Hair follicular keratinocyte (primary cell): ENCODE measurements around a stretch of chr6.

DNA sequence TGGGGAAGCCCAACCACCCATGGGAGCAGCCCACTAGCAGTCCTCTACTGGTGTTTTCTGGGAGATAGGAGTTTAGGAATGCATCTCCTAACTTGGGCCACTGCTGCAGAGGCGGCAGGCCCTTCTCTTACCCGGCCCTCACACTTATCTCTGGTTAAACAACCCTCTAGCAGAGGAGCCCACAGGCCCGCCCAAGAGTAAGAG, 10.2 kb downstream of the MTCH1 start:
- RAMPAGE, long total RNA: no peak

GRCh38 chr6:37033206-37033816, 27.9 kb downstream of the FGD2 start:
- RAMPAGE, long total RNA: no peak

DNA sequence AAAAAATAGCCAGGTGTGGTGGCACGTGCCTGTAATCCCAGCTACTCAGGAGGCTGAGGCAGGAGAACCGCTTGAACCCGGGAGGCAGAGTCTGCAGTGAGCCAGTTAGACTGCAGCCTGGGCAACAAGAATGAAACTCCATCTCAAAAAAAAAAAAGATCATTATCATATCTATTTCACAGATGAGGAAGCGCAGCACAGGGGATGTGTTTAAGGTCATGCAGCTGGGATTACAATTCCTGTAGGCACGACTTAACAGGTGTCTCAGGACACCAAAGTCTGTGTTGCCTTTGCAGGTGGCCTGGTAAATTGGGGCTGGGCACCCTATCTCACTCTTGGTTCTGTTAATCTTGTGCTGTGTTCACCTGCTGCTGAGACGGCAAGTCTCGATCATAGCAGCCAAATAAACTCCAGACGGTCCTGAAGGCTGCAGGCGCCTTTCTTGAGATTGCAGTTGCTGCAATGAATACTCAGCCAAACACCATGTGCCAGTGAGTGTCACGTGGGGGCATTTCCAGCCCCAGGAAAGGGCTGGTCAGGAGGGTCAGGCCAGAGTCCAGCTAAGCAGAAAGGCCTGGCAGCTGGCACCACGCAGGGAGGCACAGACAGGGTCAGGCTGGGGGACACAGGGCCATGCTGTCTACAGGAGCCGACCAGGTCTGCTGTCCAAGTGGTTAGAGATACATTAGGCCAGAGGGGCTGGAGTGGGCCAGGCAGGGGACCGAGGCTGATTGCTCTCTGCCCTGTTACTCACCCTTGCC, 55.8 kb downstream of the FGD2 start:
- RAMPAGE, long total RNA: no peak

DNA sequence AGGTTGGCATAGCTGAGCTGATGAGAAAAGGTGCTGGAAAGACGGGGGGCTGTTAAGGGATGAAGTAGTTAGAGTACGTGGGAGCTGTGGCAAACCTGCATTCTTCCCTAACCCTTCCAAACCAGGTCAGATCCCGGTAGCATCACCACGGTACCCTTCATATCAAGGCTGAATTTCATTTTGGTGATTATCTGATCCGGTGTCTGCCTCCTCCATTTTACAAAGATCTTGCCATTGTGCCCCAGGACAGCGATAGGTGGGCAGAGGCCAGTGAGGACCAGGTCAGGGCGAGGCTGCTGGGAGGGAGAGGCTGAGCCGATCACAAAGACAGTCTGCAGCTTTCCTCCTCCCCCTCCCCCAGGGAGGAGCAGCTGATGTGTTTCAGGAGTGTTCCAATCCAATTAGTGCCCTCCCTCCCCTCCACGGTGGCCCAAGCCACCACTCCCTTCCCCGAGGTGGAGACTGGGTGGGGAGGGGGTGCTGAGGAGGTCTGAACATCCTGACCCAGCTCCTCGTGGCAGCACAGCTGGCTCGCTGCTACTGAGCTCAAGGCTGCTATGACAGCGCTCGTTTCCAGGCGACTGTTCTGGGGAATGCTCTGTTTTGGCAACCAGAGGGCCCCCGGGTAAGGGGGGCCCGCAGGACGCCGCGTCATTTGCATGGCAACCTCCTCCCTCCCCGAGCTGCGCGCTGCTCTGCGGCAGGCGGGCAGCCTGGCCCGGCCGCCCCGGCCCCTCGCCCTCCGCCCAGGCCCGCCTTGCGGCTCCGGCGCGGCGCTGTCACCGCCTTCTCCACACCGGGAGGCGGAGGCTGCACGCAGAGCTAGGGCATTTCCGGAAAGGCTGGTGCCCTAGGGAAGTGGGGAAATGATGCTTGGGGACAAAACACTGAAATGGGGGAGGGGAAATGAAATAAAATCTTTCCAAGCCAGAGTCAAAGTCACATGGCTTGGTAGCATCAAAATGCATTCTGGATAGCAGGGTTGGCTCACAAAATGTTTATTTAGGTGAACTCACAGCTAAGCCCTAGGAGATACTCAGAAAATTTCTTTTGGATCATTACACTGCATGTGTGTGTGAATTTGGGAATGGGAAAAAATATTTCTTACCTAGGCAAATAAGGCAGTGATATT, 67.5 kb upstream of the PIM1 start:
- RAMPAGE, long total RNA: no peak

- RAMPAGE, long total RNA: no peak
Measured at GRCh38 chr6:37183101-37183700, 13.2 kb downstream of the PIM1 start.

GRCh38 chr6:37239950-37240767, 17.4 kb upstream of the TBC1D22B start:
- RAMPAGE, long total RNA: no peak

DNA sequence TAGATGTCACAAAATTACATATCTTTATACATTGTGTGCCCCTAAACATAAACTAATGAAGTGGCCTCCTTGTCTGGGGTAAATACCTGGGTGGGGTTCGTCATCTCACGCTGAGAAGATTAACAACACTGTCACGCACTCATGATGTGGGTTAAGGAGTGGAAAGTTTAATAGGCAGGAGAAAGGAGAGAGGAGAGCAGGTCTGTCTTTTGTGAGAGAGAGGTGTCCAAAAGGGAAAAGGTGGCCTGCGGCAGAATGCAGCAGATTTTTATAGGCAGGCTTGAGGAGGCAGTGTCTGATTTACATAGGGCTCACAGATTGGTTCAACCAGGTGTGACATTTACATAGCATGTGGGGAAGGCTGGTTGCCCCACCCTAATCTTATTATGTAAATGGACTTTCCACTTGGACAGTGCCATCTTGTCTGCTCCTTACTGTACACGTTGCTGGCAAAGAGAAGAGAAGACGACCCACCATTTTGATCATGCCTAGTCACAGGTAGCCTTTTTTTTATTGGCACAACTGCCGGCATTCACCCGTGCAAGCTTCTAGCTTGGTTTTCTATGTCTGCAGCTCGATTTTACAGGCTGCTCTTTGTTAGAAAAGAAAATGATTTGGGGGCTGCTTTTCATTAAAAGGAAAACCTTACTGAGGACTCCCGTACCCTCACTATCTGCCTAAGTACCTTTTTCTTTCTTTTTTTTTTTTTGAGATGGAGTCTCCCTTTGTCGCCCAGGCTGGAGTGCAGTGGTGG, 9.3 kb upstream of the CMTR1 start:
- RAMPAGE, long total RNA: no peak

DNA sequence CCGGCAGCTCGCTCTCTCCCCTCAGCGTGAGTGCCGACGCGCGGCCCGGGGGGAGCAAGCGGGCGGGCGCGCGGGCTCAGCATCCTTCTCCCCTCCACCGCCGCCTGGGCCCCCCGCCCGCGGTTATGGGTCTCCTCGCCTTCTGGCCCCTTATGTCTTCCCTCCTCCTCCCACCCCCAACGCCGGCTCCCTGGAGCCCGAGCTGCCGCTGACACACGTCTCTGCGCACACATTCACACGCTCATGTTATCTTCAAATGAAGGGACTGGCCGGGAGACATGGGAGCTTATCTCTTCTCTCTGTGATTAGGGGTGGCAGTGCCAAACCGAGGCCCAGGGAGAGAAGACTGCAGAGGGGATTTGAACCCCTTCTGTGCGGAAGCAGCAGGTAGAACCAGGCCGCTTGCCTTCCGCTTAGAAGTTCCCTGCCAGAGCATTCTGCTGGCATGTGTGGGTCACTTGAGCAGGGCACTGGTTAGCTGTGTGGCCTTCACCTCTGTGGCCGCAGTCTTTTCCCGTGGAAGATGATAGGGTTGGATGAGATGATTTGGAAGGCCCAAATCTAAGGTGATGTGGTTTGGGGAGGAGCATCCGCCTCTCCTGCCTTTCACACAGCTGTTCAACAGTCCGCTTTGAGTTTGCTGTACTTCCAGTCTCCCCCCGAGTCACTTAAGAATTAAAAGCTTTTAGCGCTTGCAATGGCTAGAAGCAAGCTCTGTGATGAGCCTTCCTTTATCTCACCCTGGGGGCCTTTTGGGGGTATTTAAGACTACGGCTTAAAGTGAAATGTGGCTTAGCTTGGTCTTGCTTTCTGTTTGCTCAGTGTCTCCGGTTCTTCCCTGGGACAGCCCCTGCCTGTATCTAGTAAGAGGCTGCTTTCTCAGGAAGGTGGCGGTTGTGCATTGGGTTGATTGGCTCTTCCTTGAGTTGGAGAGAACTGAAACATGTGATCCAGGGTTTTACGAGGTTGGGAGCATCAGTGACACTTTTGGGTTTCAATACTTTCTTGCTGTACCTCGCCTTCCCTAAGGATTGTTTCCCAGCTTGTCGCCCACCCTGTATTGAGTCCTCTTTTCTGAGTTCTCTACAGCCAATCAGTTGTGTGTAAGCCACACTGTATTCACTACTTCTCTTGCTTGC, 700 bp downstream of the CMTR1 start:
- RAMPAGE, long total RNA: no peak

DNA sequence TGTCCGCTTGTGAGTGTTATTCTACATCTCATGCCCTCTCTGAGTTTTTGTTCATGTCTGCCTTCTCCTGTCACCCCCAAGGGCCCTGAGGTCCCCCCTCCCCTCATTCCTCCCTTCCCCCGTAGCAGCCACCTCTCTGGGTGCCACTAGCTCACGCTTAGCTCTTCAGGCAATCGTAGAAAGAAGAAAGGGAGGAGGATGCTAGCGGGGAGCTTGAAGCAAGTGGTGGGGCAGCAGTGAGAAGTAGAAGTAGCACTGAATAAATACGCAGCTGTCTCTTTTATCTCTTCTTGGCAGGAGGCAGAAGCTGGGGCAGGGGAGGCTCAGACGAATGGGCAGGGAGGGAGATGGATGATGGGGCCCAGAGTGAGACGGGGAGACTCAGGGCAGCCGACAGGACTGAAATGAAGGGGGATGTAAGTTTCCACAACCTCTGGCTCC, 60.3 kb upstream of the CCDC167 start:
- RAMPAGE, long total RNA: no peak

GRCh38 chr6:37807553-37808172, 11.9 kb upstream of the ZFAND3 start:
- RAMPAGE, long total RNA: no peak

GRCh38 chr6:37829846-37830637, 10.5 kb downstream of the ZFAND3 start:
- RAMPAGE, long total RNA: no peak

DNA sequence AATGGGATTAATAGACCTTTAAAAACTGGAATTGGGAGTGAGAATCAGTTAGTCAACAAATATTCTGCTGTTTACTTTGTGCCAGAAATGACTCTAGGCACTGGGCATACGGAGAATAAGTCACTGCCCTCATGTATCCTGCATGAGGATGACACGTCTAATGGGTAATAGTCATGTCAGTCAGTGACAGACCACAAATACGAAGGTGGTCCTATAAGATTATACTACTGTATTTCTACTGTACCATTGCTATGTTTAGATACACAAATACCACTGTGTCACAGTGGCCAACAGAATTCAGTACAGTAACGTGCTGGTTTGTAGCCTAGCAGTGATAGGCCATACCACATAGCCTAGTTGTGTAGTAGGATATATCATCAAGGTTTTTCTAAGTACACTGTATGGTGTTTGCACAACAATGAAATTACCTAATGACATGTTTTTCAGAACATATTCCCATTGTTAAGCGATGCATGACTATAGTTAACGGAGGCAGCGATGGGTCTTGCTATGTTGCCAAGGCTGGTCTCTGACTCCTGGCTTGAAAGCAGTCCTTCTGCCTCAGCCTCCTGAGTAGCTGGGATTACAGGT, 30.9 kb downstream of the ZFAND3 start:
- RAMPAGE, long total RNA: no peak

DNA sequence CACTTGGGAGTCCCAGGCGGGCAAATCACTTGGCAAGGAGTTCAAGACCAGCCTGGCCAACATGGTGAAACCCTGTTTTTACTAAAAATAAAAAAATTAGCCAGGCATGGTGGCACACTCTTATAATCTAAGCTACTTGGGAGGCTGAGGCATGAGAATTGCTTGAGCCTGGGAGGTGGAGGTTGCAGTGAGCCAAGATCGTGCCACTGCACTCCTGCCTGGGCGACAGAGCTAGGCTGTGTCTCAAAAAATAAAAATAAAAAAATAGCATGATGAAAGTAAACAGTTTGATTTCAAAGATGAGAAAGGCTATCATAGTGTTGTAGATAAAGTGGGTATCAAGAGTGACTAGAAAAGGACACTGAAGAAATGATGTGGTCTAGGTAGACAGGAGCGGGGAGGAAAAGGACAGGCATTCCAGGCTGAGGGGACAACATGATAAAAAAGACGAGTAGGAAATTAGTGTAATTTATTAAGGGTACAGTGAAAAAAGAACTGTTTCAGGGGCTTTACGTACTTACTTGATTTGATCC, 41.6 kb downstream of the ZFAND3 start:
- RAMPAGE, long total RNA: no peak

DNA sequence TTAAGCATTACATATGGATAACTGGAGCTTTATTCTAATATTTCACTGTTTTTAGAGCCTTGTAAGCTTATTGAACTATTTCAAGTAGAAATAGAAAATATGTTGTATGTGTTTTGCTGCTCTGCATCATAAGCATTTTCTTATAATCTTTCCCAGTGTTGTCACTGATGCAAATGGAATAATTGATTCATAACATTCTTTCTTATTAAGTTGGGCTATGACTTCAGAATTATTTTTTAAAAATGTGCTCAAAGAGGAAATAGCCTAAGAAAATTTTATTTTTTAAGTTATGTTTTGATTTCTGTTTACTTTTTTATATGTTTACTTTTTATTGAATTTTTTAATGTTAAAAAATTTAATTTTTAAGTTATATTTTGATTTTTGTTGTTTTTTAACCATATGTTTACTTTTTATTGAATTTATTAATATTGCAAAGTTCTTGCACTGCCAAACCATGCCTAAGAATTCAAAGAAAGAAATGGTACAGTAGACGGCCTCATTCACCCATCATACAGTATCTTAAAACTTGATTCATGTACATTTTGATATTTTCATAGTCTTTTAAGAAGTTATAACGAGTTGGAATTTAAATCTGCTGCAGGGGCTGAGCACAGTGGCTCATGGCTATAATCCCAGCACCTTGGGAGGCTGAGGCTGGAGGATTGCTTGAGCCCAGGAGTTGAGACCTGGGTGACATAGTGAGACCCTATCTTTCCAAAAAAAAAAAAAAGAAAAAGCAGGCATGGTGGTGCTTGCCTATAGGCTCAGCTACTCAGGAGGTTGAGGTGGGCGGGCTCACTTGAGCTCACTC, 42.5 kb downstream of the ZFAND3 start:
- RAMPAGE, long total RNA: no peak

- RAMPAGE, long total RNA: no peak
Measured at GRCh38 chr6:37925520-37925796, 105.9 kb downstream of the ZFAND3 start.

- RAMPAGE, long total RNA: no peak
Measured at GRCh38 chr6:38164149-38164649, 344.7 kb downstream of the ZFAND3 start.

GRCh38 chr6:38482765-38483763, 156.7 kb downstream of the BTBD9 start:
- RAMPAGE, long total RNA: no peak

GRCh38 chr6:38688374-38688956, 14.5 kb downstream of the GLO1 start:
- RAMPAGE, long total RNA: no peak

GRCh38 chr6:39217382-39217896, 11.8 kb downstream of the KCNK5 start:
- RAMPAGE, long total RNA: no peak

GRCh38 chr6:39276480-39276840, 37.8 kb downstream of the KCNK17 start:
- RAMPAGE, long total RNA: no peak